SP-49 (cell line): ENCODE measurements around the gene TBC1D26.

- PRO-cap = no peak
Measured at GRCh38 chr17:12790718-12790933, 1.3 kb downstream of the ARHGAP44 start.

- PRO-cap = no peak
Measured at GRCh38 chr17:13940966-13941399, 128.3 kb upstream of the COX10 start.

DNA sequence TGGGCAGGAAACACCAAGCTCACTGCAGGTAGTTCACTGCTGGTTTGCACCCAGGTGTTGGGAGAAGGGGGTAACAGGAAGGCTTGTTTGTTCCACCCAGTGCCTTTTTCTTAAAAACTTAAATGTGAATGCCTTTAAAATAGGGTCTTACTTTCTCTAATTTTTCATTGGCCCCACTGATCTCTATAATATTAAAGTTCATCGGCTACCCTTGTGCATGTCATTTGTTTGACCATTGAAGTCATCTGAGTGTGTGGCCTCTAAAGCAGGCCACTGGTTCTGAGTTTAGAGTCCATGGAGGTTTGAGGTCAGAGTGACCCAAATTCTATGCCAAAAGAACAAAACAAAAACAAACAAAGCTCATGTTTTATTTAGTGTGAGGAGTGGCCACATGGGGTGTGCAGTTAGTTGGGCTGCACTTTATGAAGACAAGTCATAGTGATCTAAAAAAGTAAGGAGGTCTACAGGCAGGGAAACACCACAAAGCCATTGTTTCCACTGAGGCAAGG is 62.8 kb upstream of the COX10 start:
- PRO-cap = no peak

GRCh38 chr17:14297109-14298085 is 3.5 kb upstream of the HS3ST3B1 start:
- PRO-cap = no peak

DNA sequence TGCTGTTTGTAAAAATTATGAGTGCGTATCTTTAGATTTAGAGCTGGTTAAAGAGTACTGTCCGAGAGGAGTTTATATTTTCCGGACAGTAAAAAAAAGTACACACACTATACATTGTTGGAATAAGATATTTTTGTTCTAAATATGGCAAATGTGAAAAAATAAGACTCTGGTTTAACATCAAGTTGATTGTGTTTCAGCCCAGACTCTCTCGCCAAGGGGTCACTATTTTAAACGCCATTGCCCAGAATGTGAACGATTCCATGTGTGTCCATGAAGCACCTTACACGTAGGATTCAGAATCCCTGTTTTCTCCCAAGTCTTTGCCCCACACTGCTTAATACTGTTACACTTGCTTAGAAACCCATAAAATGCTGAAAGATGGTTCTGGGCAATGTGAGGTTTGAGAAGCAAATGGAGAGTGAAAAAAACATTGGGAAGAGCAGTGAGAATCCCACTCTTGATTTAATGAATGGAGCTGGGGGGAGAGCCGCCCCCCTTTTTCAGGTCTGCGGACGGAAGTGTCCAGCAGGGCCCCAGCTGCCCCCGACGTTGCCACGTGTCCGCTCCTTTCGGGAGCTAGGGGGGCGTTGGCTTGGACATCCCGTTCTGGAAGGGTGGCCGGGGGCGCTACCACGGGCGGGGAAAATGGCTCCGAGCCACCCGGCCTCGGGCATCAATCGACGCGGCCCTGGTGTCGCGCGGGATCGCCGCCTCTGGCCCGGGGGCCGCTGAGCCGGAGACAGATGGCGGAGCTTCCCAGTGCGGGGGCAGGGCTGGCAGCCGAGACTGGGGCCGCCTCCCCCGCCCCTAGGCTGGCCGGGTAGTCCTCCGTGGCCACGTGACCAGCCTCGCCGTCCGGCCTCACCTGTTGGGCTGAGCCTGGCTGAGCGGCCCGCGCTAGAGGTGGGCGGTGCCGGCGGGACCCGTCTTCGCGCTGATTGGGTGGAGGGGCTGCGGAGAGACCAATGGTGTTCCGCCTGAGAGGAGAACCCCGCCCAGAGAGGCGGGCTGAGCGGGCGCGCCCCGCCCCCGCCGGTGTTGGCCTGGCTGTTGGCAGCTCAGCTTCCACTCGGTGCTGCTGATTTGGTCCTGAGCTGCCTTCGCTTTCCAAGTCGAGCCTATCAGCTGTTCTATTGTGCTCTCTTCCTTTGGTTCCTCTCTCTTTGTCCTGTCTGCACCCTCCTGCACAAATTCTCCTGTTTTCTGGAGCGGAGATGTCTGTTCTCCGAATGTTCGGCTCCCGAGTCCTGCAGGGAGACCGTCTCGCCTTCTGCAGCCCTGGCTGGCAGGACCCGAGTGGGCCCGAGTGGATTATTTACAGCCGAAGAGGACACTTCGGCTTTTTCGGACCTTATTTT is 8.1 kb downstream of the HS3ST3B1 start:
- PRO-cap = no peak

DNA sequence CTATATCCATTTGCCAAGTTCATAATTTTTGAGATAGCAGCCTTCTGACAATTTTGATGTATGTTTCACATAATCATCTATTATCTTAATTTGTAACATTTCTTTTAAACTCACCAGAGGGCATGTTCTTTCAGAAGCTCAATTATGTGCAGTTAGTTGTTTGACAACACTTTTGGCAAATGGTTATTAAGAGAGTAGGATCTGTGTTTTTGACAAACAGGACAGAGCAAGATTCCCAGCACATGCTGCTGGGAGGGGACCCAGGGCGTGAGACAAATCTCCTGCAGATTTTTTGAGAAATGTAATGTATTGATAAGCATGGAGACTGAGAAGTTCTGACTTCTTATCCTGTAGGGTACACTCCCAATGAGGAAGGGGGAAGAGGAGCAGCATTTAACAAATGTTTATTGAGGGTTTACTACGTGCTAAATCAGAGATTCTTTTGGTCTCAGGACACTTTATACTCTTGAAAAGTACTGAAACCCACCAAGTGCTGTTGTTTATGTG is 73.8 kb downstream of the HS3ST3B1 start:
- PRO-cap = no peak

- PRO-cap = no peak
Measured at GRCh38 chr17:15262384-15263036, 2.6 kb downstream of the PMP22 start.

- PRO-cap = no peak
Measured at GRCh38 chr17:15433274-15433758, 34.1 kb downstream of the CDRT4 start.

- PRO-cap = no peak
Measured at GRCh38 chr17:15496867-15497332, 29.5 kb upstream of the CDRT4 start.

- PRO-cap = no peak
Measured at GRCh38 chr17:15512945-15513387, 45.5 kb upstream of the CDRT4 start.

DNA sequence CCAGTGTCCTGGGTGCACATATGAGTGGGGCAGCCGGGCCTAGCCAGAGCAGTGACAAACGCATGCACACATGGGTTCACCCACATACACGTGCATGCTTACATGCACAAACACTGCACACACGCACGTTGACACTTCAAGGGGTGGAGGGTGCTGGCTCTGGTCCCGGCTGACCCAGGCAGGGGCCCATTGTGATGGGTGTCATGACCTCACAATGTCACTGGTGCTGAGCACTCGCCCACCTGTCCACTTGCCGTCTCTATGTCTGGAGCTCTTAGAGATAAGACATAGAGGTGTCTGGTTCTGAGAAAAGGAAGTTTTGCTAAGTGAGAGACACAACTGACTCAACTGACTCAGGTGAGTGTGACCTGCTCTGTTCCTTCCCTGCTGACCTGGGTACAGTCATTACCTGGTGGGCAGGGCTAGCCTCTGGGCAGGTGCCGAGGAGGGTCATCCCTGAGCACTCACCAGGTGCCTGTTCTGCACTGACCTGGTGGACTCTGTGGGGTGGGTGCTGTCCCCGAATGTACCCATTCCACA is at the start of gene TBC1D26:
Gene TBC1D26 (plus strand): TSS at position 256 of the 540 bp plus-strand sequence.
- PRO-cap = no peak

GRCh38 chr17:15914258-15915309 is 30.3 kb upstream of the ADORA2B start:
- PRO-cap = no peak

DNA sequence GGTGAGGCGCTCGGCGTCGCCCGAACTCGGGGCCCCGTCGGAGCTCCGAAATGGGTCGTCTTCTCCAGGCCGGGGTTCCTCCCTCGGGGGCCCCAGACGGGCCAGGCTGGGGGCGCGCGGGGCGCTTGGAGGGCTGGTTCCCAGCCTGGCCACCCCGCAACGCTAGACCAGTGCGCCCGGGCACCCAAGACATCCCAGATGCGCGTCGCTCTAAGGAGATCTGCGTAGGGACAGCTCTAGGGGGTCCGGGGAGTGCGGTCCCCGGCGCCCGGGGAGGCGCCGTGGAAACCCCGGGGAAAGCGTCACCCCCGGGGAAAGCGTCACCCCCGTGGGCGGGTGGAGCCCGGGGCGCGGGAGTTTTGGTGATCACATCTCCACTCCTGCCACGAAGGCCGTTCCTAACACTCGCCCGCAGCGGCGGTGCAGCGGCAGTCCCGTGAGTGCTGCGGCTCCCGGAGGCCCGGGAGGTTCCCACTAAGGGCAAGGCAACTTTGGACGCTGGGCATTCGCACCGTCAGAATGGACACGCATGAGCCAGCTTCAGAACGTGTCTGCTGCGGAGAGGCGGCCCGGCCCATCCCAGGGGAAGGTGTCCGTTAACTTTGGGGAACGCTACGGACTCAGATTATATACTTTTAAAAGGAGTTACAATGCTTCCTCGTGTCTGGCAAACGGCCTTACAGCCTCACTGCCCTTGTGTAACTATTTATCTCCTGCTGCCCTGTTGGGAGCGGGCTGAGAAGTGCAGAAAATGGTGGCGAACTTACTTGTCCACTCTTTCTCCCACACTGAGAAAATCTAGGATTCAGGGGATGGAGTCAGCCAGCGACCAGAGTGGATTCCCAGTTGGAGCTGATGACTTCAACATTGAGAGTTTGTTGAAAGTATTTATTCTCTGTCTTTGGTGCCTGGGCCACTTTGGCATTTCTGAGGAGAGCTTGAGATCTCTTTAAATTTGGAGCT is 934 bp downstream of the ADORA2B start:
- PRO-cap = no peak

DNA sequence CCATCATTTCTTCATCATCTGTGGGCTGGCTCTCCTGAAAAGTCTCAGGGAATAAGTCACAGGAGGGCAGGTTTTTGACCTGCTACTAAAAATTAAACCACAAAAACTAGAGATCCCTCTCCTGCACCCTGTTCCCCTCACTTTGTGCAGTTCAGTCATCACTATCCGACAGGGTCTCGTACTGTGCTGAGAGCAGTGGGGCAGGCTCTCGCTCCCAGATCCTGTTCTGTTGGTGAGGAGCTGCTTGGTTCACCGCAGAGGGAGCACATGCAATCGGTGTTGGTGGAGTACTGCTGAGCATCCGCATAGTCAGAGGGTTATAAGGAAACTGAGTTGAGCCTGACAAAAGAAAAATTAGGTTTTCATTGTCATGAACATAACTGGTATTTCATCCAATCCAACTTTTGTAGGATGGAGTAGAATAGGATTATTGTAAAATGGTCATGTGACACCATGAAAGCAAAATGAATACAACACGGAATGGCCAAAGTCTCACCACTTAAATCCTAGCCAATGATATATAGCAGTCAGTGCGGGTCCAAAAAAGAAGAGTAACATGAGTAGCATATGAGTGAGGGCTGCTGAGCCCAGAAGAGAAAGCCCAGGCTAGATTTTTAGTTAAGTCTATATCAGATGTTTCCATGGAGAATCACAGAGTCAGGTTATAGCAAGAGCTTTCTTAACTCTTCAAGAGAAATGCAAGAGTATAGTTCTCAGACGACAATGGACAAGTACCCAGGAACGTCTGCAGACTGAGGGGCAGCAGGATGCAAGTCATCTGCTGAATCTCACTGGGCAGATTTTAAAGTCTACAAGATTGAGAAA is 32.7 kb downstream of the TTC19 start:
- PRO-cap = no peak

DNA sequence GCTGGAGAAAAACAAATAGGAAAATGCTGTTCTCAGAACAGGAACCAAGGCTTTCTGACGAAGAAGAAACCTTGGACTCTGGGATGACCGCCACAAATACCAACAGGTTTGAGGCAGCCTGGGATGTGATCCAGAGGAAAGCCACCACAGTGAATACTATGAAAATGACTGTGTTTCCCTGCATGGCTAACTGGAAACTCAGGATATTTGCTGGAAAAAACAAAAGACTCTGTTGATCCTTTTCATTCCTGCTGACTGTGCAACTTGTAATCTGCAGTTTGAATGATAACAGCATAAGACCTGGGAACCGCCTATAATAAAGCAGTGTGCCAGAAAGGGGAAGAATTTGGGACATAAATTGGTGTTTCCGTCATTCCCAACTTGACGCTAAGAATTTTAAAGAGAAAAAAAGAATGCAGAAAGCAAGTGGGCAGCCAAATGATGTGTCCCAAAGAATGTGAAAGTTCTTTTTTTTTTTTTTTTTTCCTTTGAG is 41.4 kb downstream of the TTC19 start:
- PRO-cap = no peak

- PRO-cap = no peak
Measured at GRCh38 chr17:16071433-16071780, 71.8 kb downstream of the TTC19 start.

GRCh38 chr17:16143051-16143892 is 72.1 kb downstream of the NCOR1 start:
- PRO-cap = no peak

GRCh38 chr17:16351975-16352963 is 1.0 kb downstream of the CENPV start:
- PRO-cap = no peak

DNA sequence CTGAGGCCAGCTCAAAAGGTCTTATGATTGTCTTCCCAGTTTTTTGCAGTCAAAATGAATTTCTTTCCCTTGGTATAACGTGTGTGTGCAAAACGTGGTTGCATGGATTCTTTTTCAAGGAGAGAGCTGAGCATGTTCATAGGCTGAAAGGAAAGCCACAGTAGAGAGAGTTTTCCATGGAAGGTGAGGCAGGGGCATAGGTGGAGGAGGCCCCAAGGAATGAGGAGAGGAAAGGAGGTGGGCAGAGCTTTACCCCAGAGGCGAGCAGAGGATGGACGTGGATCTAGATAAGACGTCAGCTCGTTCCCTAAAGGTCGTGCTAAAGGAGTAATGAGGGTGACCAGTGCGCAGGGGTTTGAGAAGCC is 22.8 kb downstream of the TRPV2 start:
- PRO-cap = no peak

DNA sequence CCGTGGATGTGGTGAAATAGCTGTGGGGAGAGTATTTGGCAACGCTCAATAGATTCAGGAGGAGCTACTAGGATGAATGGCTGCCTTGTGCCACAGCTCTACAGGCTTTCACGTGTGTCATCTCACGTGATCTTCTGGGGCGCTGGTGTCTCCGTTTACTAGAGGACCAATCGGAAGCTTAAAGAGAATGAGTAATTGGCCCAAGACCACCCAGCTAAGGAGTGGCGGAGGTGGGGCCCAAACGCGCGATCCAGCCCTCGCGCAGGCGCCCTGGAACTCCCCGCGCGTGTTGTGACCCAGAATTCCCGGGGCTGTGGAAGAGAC is 23.1 kb downstream of the TRPV2 start:
- PRO-cap = unidirectional peak, minus-strand start at position 124 of the sequence; bidirectional peak, plus-strand start outside the sequence, minus-strand start at position 293 of the sequence